ENCODE measurements around a stretch of chr19.

DNA sequence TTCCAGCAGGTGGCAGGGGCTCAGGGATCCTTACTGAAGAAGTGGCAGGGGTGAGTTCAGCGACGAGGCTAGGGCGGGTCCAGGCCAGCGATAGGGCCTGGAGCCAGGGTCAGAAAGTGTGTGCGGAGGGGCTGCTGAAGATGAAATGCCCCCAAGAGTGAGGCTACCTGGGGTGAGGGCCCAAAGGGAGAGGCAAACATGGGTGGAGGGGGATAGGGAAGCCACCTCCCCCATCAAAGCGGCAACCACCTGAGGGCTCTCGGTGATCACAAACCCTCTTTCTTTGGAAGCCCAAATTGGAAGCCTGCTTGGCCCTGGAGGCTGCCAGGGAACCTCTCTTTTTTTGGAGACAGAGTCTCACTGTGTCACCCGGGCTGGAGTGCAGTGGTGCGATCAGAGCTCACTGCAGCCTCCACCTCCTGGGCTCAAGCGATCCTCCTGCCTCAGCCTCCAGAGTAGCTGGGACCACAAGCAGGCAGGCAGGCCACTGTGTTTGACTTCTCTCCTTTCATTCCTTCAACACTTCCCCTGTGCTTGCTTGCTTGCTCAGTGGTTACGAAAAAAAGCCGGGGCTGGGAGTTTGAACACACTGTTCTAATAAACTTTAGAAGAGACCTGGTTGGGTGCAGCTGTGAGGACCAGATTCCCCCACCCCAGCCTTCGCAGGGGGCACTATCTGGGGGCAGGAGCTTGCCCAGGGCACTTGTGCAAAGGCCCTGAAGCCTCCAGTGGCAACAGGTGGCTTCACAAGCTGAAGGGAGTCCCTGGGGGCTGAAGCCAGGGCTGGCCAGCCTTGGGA lies 1.4 kb upstream of the ATP8B3 start:
- PRO-cap: no peak
- RAMPAGE, long total RNA: no peak

DNA sequence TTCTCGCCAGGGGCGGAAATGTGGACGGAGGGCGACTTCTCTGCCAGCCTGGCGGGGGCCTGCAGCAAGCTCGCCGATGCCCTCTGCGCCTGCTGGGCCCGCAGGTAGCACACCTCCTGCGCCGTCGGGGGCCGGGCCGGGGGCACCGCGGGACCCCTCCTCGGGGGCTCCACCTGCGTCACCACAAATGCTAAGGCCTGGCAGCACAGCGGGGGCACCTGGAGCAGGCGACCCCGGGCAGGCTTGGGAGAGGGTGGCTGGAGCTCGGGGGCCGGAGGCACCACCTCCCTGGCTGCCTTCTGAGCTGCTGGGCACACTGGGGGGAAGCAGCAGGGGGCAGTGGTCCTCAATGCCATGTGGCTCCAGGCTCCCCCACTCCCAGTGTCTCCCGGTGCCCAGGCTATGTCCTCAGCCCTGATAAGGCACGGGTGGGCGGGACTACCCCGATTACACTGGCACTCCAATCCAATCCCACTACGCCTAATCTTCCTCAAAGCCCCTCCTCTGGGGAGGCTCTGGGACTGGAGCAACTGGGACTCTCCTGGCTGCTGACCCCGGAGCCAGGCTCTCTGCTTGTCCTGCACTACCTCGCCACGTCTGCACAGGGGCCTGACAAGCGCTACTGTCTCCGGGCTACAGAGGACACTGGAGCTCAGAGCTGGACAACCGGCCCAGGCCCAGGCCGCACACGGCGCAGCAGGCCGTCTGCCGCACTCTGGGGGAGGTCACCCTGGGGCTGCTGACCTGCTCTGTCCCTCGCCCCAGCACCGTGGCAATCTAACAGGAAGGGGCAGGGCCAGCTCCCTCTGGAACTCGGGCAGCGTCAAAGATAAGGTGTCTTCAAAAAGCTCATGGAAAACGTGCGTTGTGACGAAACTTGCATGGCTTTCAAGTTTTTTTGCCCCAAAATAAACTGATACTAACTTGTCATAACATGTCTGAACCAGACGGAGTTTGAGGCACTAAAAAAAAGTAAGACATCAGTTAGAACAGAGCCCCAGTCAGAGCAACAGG lies 11.8 kb upstream of the ATP8B3 start:
- PRO-cap: no peak
- RAMPAGE, long total RNA: no peak

DNA sequence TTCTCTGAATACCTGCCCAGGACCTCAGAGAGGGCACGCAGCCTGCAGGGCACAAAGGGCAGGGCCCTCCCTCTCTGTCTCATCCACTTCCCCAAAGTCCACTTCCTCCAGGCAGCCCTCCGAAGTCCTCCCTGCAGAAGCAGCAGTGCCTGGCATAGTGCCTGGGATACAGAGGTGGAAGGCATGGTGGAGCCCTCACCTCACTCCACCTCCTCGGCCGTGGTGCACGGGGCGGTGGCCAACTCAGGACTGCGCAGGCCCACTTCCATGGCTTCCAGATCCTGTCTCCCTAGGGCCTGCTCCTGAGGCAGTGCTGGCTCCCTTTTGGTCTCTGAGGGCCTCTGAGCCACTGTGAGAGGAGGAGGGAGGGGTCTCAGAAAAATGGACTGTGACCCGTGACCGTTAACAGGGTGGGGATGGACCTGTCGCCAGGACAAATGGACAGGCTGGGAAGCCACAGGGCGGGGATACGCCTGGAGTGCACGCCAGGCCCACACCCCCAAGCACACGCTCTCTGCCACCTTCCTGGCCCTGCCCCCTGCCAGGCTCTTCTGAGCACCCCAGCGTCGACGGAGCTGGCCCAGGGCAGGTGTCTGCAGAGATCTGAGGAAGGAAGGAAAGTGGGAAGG lies 8.5 kb downstream of the REXO1 start:
- PRO-cap: no peak
- RAMPAGE, long total RNA: no peak

- PRO-cap: bidirectional peak, plus-strand start at chr19:1855582, minus-strand start at chr19:1855383
- RAMPAGE, long total RNA: no peak
Measured at GRCh38 chr19:1854952-1855791, 6.9 kb upstream of the REXO1 start.

- PRO-cap: no peak
- RAMPAGE, long total RNA: no peak
Measured at GRCh38 chr19:1857921-1858398, 5.4 kb downstream of the KLF16 start.

DNA sequence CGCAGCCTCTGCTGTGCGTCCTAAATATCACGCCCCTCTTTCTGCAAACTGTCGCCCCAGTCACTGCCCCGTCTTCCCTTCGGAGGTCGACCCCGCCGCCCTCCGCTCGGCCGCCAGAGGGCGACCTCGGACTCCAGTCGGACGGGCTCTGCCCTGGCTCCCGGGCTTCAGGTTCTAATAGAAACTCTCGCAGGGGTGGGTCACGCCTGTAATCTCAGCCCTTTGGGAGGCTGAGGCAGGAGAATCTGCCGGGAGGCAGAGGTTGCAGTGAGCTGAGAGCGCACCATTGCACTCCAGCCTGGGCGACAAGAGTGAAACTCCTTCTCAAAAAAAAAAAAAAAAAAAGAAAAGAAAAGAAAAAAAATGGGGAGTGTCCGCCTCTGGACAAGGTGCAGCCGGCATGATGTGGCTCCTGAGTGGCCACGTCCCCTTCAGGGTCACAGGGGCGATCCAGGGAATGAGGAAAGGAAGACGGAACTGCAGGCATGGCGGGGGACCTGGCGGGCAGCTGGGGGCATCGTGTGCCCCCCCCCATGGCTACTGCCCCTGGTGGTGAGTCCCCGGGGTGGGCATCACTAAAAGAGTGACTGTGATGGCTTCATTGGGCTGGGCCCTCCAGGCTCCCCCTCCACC lies 11.5 kb upstream of the CSNK1G2 start:
- PRO-cap: no peak
- RAMPAGE, long total RNA: no peak

DNA sequence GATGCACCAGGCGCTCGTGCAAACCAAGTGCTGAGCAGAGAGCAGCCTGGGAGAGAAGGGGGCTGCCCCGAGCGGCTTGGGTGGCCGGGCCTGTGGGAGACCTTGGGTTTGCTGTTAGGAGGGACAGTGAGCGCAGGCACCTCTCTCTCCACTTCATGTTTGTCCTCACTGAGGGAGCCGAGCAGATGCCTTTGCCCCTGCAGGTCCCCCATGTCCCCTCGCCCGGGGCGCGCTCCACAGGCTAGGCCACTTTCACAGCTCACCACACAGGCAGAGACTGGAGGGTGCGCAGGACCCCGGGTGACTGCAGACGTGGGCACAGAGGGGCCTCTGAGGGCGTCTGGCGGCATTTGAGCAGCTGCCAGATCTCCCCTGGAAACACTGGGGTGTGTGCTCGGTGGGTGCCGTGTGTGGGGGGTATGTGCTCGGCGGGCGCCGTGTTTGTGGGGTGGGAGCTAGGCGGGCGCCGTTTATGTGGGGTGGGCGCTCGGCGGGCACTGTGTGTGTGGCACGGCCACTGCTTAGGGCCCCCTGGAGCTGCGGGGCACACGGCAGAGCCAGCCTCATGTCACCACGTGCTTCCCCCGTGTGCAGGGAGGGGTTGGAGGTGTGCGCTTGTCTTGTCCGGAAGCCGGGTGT lies 16.5 kb downstream of the CSNK1G2 start:
- PRO-cap: no peak
- RAMPAGE, long total RNA: no peak

GRCh38 chr19:1997894-1998446 lies 17.5 kb downstream of the BTBD2 start:
- PRO-cap: no peak
- RAMPAGE, long total RNA: no peak

DNA sequence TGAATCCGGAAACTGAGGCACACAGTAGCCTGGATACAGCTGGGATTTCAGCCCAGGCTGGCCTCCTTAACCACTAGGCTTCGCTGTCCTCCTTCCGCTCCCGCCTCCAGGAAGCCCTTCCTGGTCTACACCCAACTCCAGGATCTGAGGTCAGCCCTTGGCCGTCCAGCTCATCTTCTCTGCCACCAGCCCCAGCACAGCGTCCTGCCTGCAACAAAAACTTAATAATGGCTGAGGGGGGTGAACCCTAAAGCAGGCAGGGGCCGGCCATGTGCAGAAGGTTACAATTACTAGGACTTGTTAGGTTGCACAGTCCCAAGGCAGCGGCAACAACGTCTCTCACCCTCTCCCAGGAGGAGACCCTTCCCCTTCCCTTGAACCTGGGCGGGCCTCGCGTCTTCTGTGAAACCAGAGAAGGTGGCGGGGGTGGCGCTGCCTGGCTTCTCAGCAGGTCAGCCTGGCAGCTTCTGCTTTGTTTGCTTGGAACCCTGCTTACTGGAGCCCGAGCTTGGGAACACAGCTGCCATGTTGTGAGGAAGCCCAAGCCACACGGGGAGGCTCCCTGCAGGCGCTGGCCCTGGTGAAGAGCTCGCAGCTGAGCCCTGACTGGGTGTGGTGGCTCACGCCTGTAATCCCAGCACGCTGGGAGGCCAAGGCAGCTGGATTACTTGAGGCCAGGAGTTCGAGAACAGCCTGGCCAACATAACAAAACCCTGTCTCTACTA lies 15.5 kb downstream of the MKNK2 start:
- PRO-cap: no peak
- RAMPAGE, long total RNA: no peak

GRCh38 chr19:2039148-2039417 lies 12.0 kb downstream of the MKNK2 start:
- PRO-cap: no peak
- RAMPAGE, long total RNA: no peak

DNA sequence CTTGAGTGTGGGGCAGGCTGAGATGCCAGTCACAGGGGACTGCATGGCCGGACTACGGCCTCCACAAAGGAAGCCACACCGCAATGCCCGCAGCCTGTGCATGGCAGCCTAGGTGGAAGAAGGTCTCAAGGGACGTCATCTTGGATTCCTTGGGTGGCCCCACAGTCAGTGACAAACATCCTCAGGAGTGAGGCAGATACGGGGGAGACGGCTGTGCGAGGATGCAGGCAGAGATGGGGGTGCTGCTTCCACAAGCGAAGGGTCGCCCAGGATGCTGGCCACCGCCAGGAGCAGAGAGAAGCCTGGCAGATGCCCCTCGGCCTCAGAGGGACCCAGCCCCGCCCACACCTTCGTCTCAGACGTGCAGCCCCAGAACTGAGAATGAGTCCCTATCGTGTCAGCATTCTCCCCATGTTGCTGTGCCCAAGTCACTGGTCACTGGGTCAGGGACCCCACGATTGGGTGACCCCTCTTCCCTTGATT lies 16.8 kb downstream of the MOB3A start:
- PRO-cap: no peak
- RAMPAGE, long total RNA: no peak

GRCh38 chr19:2114015-2114586 lies 17.4 kb downstream of the IZUMO4 start:
- PRO-cap: no peak
- RAMPAGE, long total RNA: no peak

GRCh38 chr19:2142394-2143028 lies 8.9 kb downstream of the AP3D1 start:
- PRO-cap: no peak
- RAMPAGE, long total RNA: no peak

DNA sequence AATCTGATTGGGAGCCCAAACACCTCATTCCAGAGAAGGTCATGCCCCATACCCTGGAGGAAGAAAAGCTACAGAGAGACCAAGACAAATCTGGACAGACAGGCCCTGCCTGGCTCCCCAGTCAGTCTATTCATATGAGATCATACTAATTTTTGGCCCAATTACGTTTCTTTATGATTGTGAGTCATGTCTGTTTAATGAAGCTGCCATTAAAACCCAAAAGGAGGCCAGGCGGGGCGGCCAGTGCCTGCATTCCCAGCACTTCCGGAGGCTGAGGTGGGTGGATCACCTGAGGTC lies 3.3 kb upstream of the AP3D1 start:
- PRO-cap: no peak
- RAMPAGE, long total RNA: no peak

GRCh38 chr19:2166440-2167070 lies 2.8 kb downstream of the DOT1L start:
- PRO-cap: no peak
- RAMPAGE, long total RNA: no peak

DNA sequence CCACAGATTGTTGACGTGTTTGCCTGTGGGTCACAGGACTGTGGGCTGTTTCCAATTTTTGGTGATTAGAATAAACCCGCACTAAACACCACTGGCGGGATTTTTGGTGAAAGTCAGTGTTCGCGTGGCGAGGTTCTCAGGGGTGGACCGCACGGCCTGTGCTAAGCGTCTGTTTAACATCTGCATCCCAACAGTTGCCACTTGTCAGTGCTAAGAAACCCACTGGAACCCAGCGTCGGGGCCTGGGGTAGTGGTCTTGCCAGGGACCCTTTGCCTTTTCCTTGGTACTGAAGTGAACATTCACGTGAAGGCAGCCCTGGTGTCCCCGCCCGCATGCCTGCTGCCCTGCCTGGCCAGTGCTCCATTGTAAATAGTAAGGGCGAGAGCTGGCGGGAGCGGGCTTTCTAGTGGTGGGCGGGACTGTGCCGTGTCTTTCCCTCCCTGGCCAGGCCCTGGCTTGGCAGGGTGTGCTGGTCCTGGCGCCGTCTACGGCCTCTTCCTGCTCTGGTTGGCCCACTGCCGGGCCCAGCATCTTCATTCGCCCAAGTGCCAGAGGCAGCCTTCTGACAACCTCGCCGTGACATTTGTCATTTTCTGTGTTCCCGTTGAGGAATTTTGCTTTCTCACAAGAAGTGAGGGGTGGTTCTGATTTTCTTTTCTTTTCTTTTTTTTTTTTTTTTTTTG lies 3.5 kb downstream of the DOT1L start:
- PRO-cap: no peak
- RAMPAGE, long total RNA: no peak

DNA sequence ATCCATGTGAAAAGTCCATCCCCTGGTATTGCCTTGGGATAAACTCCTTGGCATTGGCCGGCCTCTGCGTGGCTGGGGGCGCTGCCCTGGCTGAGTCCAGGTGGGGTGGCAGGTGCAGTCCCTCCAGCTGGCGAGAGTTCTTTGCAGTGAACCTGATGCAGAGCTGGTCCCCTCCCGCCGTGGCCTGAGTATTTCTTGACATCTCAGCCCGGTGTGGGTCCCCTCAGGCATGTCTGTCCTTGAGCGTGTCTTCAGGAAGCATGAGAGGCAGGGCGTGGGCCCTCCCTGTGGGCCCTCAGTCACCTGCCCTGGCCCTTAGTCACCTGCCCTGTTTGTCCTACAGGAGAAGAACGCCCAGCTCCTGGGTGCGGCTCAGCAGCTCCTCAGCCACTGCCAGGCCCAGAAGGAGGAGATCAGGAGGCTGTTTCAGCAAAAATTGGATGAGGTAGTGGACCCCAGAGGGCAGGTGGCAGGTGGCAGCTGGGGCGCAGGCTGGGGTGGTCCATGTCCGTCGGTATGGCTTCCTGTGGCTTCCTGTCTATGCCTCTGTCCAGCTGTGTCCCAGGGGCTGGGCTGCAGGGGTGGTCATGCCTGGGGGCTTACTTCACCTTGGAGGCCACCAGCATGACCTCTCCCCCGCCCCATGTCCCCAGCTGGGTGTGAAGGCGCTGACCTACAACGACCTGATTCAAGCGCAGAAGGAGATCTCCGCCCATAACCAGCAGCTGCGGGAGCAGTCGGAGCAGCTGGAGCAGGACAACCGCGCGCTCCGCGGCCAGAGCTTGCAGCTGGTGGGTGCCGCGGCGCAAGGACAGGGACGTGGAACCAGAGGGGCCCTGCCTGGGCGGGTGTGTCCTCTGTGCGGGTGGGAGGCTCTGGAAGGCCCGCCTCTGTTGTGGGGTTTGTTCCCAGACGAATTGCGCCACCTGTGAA lies 22.7 kb downstream of the PLEKHJ1 start:
- PRO-cap: no peak
- RAMPAGE, long total RNA: no peak

GRCh38 chr19:2253073-2253532 lies 3.1 kb downstream of the JSRP1 start:
- PRO-cap: no peak
- RAMPAGE, long total RNA: no peak

DNA sequence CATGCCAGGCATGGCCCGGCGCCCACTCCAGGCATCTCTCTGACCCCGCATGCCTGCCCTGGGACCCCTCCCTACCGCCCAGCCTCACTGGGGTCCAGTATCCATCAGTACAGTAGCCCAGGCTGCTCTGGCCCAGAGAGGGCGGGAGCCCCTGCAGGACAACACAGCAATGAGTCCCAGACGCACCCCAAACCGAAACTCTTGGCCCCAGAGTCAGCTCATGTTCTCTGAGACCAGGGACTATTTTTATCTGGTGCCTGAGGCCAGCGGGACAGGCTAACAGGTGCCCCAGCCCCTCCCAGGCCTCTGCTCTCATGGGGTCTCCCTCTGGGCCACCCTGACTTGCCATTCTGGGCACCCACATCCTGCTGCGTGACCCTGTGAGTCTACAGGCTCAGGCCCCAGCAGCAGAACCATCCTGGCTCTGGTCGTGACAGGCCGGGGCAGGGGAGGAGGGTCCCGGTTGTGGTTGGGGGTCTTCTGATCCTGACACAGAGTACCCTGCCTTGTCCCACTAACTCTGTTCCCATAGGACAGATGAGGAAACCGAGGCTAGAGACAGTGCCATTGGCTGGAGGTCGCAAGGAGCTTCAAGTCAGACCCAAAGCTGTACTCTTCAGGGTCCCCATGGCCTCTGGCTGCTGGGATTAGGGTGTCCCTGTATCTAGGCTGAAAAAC lies 600 bp downstream of the JSRP1 start:
- PRO-cap: no peak
- RAMPAGE, long total RNA: no peak

- PRO-cap: bidirectional peak, plus-strand start at chr19:2269521, minus-strand start at chr19:2269257
- RAMPAGE, long total RNA: no peak
Measured at GRCh38 chr19:2268846-2269391, 12.7 kb upstream of the JSRP1 start.